Breast (tissue), 4 donors: ENCODE results near the gene EPB41.

- PRO-cap, 3 experiments = peak in 3 of 3 experiments; most common plus-strand start chr1:28914569 (in 3)
- RRBS = 2% methylated on average over 48 of the region's 81 CpGs
Observed at GRCh38 chr1:28914439-28915057, at the start of gene EPB41. EPB41 (plus strand) TSS chr1:28914569.

GRCh38 chr1:29122596-29123407 lies 901 bp downstream of the TMEM200B start:
- PRO-cap, 3 experiments = peak in 3 of 3 experiments; most common plus-strand start chr1:29122893 (in 2); most common minus-strand start chr1:29122677 (in 1)
- RRBS = 4% methylated on average over 32 of the region's 73 CpGs

DNA sequence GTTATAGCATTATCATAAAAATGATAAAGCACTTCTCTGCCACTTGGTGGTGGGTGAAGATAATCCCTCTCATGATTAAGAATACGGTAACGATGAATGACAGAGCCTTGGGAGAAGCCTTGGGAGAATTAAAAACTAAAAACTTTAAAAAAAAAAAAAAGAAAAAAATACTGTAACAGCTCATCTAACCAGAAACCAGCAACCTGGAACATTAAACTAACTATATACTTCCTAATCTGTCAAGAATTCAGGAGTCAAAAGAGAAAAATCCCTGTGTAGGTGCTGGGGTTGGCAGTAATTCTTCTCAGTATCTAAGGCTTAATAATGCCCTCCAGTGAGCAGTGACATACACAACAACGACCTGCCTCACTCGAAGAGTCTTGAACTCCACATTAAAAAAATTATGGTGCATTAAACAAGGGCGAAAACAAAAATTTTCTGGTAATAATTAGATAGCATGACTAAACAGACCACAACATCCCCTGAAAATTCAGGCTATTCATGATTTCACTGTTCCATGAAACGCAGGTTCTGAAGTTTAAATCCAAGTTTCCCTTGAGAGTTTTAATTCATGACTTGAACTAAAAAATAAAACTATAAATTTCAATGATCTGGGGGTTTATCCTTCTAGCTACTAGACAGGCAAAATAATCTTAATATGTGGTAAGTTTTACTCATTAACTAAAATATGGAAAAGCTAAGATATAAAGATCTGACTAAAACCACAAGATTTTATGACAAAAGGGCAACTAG lies 5.2 kb downstream of the SRSF4 start:
- PRO-cap, 3 experiments = no peak in any of the 3 experiments
- RRBS = no CpG with 5 or more reads among the region's 6 CpGs

DNA sequence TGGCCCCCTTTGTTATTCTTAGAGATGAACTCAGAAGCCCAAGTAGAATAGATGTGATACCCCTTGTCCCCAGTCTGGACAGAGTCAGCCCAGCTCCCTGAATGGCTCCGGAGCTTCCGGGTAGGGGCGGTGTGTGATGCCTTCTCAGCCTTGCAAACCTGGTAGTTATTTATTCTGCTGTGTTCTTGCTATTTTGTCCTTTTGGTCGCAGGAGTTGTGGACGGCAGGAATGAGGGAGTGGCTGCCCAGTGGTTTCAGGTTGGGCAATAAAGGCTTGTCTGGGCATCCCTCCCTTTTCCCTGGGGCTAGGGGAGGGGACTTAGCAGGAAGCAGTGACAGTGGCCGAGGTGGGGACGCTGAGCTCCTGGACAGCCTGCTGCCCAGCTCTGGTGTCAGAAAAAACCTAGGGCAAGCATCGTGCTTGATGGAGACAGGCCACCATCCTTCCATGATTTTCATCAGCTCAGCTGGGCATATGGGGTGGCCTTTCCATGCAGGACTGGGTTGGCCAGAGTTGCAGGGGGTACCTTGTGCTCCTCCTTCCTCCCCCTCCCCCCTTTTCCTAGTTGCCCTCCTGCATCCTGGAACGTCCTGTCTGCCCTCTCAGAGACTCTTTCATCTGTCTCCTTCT lies 2.9 kb downstream of the PTPRU start:
- PRO-cap, 3 experiments = peak in 1 of 3 experiments; most common plus-strand start position 332 of the sequence (in 1); most common minus-strand start position 103 of the sequence (in 1)
- RRBS = no CpG with 5 or more reads among the region's 9 CpGs

DNA sequence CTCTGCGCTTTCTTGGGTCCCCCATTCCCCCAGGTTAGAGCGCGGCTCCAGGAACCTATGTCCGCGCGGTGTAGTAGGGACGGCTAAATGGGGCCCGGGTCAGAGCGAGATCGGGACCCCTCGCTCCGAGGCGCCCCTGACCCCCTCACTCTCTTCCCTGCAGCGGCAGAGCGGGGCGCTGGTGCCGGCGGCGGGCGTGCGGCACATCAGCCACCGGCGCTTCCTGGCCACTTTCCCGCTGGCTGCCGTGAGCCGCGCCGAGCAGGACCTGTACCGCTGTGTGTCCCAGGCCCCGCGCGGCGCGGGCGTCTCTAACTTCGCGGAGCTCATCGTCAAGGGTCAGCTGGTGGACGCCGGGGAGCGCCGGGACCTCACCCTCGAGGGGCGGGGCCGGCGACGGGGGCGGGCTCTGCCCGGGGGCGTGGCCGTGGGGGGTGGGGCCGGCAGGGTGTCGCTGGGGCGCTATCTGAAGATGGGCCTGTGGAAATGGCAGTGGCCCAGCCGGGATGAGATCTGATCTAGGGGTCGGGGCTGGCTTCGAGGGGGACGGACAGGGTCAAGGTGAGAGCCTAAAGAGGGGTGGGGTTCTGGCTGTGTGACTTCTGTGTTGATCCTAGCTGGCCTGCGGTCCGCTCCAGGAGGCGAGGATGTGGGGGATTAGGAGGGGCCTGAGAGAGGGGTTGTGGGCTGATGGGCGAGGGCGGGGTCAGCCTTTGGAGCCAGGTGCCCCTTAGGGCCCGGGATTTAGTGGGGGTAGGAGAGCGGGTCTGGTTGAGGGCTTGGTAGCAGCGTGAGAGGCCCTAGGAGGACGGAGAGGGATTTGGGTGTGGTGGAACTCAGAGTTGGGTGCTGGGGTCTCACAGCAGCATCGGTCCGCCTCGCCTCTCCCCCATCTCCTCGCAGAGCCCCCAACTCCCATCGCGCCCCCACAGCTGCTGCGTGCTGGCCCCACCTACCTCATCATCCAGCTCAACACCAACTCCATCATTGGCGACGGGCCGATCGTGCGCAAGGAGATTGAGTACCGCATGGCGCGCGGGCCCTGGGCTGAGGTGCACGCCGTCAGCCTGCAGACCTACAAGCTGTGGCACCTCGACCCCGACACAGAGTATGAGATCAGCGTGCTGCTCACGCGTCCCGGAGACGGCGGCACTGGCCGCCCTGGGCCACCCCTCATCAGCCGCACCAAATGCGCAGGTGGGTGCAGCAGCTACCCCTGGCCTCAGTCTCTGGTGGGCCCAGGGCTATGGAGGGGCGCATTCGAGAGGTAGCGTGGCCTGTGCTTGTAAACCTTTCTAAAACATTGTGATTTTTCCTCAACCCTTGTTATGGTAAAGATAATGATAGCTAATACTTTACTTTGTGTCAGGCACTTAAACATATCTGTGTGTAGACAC lies 23.9 kb downstream of the PTPRU start:
- PRO-cap, 3 experiments = peak in 1 of 3 experiments; most common minus-strand start position 313 of the sequence (in 1)
- RRBS = 3% methylated on average over 18 of the region's 99 CpGs

GRCh38 chr1:29709182-29710333 lies 473.2 kb downstream of the PTPRU start:
- PRO-cap, 3 experiments = no peak in any of the 3 experiments
- RRBS = no CpG with 5 or more reads among the region's 16 CpGs

GRCh38 chr1:30438276-30438614 lies 285.1 kb downstream of the MATN1 start:
- PRO-cap, 3 experiments = no peak in any of the 3 experiments
- RRBS = 61% methylated on average over 1 of the region's 9 CpGs

DNA sequence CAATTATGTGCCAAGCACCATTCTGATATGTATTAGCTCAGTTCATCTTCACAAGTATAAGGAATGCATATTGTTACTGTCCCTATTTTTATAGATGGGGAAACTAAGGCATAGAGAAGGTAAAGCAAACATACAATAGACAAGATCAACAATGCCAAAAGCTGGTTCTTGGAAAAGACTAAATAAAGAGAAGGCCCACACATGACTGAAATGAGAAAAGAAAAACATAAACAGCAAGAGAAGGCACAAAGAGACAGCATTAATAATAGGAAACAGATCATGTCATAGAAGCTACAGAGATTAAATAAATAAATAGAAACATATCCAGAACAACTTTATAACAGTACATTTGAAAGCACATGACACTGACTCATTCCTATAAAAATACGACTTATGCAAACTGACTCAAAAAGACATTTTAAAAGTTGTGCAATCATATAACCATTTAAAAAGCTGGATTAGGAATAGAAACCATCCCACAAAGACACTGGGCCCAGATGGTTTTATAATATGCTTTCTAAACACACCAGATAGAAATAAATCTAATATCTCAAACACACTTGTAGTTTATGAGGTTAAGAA lies 47.8 kb downstream of the MATN1 start:
- PRO-cap, 3 experiments = no peak in any of the 3 experiments
- RRBS = no CpG with 5 or more reads among the region's 1 CpG

DNA sequence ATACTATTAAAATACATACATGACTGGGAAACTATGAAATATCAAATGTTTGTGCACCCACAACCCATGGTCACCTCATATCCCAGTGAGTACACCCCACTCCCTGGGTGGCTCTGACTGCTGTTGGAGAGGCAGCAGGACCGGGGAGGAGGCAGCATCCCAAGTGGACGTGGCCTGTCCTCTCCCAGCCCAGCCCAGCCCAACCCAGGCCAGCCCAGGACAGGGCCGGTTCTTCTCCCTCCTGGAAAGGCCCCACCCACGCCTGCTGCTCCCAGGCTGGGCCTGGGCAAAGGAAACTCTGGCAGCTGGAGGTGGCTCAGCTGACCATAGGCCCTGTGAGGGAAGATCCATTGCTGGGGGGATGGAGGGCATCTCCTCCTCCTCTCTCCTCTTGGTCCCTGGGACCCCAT lies 19.1 kb downstream of the MATN1 start:
- PRO-cap, 3 experiments = no peak in any of the 3 experiments
- RRBS = 17% methylated on average over 3 of the region's 4 CpGs

GRCh38 chr1:30718518-30719604 lies 4.5 kb downstream of the MATN1 start:
- PRO-cap, 3 experiments = peak in 3 of 3 experiments; most common plus-strand start chr1:30718831 (in 2)
- RRBS = 1% methylated on average over 29 of the region's 88 CpGs

GRCh38 chr1:30732206-30733277 lies 9.2 kb upstream of the MATN1 start:
- PRO-cap, 3 experiments = no peak in any of the 3 experiments
- RRBS = no CpG with 5 or more reads among the region's 13 CpGs

GRCh38 chr1:30742922-30744050 lies 14.3 kb downstream of the LAPTM5 start:
- PRO-cap, 3 experiments = no peak in any of the 3 experiments
- RRBS = no CpG with 5 or more reads among the region's 7 CpGs

GRCh38 chr1:30754335-30755489 lies 2.9 kb downstream of the LAPTM5 start:
- PRO-cap, 3 experiments = no peak in any of the 3 experiments
- RRBS = no CpG with 5 or more reads among the region's 13 CpGs

- PRO-cap, 3 experiments = no peak in any of the 3 experiments
- RRBS = no CpG with 5 or more reads among the region's 2 CpGs
Observed at GRCh38 chr1:30901182-30901563, 7.4 kb downstream of the SDC3 start.

DNA sequence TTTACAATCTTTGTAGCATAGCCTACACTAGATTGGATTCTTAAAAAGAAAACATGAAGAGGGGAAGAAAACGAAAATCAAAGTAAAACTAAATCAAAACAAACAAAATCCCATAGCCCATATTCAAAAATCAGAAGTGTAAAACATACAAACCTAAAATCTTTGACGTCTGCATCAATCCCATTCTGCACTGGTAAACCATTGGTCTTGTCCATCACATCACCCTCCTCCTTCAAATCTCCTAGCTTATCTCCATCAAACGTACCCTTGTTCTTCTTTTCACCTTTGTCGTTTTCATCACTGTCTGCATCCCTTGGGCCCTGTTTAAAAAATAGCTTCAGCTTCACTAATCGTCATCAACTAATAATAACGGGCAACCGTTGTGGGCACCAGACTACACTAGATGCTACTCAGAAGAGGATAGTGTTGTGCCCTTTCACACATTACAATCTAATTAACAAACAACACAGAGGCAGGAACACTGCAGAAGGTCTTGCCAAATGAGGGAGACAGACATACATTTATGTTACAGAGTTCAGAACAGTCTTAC lies 70.5 kb downstream of the PUM1 start:
- PRO-cap, 3 experiments = no peak in any of the 3 experiments
- RRBS = no CpG with 5 or more reads among the region's 7 CpGs

DNA sequence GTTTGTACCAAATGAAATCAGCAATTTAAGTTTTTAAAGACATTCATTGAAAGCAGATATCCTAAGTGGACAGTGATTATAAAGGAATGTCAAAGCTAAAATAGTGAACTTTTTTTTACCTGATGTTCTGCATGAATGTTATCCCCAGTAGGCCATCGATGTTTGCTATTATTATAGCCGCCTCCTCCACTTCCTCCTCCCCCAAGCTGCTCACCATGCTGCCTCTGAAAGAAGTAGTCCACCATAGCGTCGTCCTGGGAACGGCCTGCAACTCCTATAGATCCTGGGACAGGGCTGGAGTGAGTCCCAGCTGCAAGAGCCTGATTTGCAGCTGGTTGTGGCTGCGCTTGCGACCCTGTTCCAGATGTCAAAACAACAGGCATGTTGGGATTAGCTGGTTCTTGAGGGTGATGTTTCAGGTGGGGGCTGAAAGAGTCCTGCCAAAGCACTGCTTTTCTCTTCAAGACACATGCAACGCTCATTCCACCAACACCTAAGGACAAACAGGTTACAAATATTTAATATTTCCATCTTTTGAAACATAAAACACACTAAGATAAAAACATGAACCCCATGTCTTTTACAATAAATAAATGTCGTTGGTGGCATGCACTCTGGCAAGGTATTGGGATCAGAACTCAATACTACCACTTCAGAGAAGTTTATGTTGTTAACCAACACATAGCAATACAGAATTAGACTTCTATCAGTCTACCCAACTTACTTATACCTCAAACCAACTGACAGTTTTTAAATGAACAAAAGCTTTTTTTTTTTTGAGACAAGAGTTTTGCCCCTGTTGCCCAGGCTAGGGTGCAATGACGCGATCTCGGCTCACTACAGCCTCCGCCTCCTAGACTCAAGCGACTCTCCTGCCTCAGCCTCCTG lies 6.2 kb downstream of the PUM1 start:
- PRO-cap, 3 experiments = no peak in any of the 3 experiments
- RRBS = no CpG with 5 or more reads among the region's 14 CpGs

DNA sequence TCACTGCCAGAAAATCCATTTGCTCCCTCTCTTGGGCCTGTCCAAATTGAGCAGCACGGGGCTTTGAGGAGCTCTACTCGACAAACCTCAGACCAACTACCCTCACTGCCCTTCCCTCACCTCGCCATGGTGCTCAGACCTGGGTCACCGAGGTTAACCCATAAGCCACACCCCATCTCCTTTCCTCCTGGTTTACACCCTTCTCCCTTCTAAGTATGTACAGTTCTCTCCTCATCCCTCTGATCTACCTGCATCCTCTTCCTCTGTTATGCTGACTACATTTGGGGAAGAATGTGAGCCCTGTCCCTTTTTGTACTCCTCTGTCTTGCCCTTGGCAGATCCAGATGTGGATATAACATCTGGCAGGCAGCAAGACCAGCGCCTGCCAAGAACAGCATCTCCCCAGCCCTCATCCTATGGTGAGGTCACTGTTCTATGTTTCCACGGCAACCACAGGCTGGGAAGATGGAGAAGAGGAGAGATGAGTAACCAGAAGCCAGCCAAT lies 3.6 kb upstream of the FABP3 start:
- PRO-cap, 3 experiments = no peak in any of the 3 experiments
- RRBS = no CpG with 5 or more reads among the region's 6 CpGs

DNA sequence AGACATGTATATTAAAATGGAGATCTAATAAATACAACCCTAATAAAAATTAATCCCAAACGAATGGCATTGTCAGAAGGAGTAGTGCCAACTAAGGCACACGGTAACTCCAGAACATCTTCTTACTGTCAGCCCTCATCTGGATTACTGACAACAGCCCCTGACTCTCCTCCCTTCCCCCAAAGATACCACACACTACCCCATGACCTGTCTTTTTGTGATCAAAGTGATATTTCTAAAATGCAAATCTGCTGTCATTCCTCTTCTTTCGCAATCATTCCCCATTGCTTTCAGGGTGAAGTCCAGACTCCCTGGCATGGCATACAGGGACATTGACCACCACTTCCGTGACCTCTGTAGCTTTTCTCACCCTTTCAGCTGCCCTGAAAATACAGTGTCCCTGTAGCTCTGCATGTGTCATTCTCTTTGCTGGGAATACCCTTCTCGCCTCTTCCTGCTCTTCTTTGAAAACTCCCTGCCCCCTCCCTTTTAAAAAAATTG lies 4.1 kb downstream of the SERINC2 start:
- PRO-cap, 3 experiments = no peak in any of the 3 experiments
- RRBS = no CpG with 5 or more reads among the region's 5 CpGs

GRCh38 chr1:31444591-31445162 lies 31.7 kb downstream of the SERINC2 start:
- PRO-cap, 3 experiments = no peak in any of the 3 experiments
- RRBS = no CpG with 5 or more reads among the region's 5 CpGs

GRCh38 chr1:31470960-31471274 lies 57.9 kb downstream of the SERINC2 start:
- PRO-cap, 3 experiments = no peak in any of the 3 experiments
- RRBS = no CpG with 5 or more reads among the region's 9 CpGs